Parotid gland (tissue), 1 donor: ENCODE measurements around the genes RBL2, RPGRIP1L, IRX5, LPCAT2 and CES5A.

DNA sequence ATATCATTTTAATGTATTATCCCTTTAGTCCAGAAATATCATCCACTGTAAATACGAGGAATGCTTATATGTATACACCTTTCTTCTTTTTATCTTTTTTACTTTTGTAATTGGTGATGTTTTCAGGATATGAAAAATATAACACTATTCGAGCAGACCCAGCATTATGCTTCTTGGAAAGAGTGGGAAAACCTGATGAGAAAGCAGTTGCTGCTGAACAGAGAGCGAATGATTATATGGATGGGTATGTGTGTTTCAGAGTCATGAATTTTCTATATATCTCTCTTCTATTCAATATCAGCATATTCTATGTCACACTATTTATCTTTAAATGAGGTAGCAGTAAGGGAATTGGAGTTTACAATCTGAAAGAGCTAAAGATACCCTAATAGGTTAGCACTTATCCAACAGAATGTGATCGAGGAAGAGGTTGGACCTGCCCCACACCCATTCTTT lies 148.1 kb upstream of the RBL2 start:
- PRO-cap, result no peak

- PRO-cap, result unidirectional peak, plus-strand start at chr16:53434460
Measured at GRCh38 chr16:53434305-53435067, at the start of gene RBL2. Gene RBL2 (plus strand): TSS chr16:53434471.

DNA sequence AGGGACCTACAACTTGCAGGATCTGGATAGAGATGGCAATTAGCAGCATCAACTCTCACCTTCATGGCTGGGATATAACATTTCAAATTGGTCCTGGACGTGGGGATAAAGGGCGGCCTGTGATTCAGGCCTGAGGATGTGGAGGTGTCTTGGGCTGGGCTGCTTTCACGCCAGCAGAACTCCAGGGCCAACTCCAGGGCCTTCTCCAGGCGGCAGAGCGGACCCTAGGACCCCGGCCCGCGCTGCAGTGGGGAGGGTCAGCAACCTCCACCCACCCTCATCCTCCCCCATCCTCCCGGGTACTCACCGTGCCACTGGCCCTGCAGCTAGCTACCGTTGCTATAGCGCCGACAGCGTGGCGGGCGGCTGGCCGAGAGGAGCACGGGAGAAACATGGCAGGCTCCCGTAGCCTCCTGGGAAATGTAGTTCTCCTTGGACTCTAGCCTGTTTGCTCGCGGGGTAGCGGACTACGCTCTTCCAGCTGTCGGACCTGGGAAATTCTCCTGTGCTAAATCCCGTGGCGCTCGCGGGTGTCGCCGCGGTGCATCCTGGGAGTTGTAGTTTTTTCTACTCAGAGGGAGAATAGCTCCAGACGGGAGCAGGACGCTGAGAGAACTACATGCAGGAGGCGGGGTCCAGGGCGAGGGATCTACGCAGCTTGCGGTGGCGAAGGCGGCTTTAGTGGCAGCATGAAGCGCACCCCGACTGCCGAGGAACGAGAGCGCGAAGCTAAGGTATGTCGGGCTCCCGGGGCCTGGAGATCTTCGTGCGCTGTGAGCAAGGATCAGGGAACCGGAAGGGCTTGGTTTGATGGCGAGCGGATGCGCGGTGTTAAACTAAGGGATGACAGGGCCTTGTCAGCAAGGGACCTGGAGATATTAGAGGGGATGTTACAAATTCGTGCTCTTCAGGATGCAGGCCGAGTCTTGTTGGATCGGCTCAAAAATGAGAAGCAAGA lies at the start of gene RPGRIP1L:
Gene RPGRIP1L (minus strand): TSS at position 364 of the 958 bp plus-strand sequence.
- PRO-cap, result unidirectional peak, plus-strand start at position 661 of the sequence

DNA sequence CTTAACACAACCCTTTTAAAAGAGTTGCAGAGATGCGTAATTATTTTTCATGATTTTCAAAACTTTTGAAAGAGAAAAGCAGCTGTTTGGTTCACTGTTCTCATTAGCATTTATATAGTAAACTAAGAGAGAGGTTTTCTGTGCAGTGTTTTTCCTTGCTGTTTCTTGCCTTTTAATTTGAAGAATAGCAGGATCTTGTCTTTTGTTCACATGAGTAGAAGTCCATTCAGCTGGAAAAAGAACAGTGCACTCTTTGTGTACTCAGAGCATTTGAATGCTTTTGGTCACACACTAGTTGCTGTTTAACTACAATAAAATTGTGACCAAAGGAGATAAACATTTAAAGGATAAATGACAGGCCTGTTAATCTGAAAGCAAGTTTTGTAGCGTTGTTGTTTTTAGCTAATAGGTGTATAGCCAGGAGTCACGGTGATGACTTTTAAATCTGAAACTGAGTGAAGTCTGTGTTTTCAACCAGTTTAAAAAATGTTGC lies 52.7 kb downstream of the FTO start:
- PRO-cap, result no peak

DNA sequence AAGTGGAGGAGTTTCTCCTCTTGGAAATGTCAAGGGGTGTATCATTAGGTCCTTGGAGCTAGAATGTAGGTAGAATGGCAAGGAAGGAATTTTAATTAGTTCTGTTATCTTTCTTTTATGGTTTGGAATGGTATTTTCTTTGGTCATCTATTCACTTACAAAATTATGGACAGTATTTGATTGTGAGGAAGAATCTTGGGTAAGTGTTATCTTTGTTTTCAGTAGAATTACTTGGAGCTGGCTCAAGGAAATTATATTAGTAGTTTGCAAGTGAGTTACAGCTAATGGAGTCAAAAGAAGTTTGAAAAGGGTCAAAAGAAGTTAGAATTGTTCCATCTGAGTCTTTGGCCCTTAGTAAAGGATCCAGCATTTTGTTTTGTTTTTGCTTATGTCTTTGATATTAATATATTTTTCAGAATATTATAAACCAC lies 88.9 kb downstream of the FTO start:
- PRO-cap, result no peak

- PRO-cap, result no peak
Measured at GRCh38 chr16:54208255-54208725, 78.3 kb downstream of the IRX3 start.

GRCh38 chr16:54210555-54210982 lies 76.0 kb downstream of the IRX3 start:
- PRO-cap, result no peak

DNA sequence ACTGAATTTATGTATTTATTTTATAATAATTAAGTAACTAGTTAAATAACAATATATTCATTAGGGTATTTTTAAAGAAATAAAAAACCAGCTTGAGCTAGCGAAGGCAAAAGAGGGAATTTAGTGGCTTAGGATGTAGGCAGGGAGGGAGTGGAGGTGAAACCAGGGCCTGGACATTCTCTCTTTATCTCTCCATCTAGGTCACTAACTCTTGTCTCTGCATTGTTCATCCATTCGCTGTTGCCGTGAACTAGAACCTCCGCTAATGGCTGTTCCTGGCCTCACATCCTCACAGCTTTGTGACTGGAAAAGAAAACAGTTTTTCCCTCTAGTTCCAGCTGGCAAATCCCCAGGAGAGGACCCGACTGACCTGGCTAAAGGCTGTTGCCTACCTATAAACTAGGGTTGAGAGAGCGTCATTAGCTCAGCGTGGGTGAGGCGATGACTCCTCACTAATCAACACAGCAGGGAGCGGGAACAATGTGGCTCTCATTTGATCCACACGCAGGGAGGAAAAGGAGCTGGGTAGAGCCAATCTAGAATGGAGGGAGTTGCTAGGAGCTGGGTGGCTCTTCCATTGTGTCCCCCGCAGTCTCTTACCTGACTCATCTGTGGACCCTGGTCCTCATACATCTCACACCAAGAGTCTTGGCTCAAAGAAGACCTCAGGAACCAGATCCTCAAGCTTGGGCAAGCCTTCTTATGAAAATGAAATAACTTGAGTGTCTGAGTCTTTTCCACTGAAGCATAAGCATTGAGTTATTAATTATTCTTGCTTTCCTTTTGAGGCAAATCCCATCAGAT lies 282.1 kb upstream of the IRX5 start:
- PRO-cap, result no peak

DNA sequence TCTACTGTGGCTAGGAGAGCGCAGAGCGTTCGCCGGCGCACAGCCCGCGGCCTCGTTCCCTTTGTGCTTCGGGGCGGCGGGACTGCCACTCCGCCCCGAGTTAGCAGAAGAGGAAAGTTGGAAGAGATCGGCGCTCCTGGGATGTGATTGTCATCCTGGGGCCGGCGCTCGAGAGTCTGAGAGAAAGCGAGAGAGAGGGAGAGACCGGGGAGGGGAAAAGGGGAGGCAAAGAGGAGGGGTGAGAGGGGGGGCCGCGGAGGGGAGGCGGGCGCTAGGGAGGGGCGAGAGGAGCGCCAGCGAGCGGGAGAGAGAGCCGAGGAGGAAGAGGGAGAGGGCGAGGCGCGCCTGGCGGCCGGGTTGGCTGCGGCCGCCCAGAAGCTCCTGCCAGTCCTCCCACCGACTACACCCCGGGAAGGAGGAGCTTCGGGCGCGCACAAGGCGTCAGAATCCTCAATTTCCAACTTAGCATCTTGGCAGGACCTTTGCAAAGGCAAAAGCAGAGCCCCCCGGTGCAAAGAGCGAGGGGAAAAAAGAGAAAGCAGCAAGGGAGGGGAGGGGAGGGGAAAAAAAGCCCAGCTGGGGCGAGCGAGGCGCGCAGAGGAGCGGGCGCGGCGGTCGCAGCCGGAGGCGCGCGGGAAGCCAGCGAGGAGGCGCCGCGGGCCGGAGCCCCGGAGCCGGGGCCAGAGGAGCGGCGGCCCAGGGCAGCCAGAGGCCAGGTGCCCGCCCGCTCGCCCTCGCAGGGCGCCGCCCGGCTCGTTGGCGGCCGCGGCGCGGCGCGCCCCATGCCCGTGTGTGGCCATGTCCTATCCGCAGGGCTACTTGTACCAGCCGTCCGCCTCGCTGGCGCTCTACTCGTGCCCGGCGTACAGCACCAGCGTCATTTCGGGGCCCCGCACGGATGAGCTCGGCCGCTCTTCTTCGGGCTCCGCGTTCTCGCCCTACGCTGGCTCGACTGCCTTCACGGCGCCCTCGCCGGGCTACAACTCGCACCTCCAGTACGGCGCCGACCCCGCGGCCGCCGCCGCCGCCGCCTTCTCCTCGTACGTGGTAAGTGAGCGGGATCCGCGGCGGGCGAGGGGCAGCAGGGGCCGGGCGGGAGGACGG lies at the start of gene IRX5:
Gene IRX5 (plus strand): TSS at position 465 of the 1,104 bp plus-strand sequence.
- PRO-cap, result bidirectional peak, plus-strand start at position 316 of the sequence, minus-strand start at position 170 of the sequence

GRCh38 chr16:54932237-54933022 lies 1.8 kb downstream of the IRX5 start:
- PRO-cap, result no peak

- PRO-cap, result no peak
Measured at GRCh38 chr16:54933023-54933611, 2.5 kb downstream of the IRX5 start.

GRCh38 chr16:55325099-55325963 lies 1.3 kb downstream of the IRX6 start:
- PRO-cap, result unidirectional peak, minus-strand start at chr16:55325298

GRCh38 chr16:55372999-55373624 lies 49.1 kb downstream of the IRX6 start:
- PRO-cap, result no peak

DNA sequence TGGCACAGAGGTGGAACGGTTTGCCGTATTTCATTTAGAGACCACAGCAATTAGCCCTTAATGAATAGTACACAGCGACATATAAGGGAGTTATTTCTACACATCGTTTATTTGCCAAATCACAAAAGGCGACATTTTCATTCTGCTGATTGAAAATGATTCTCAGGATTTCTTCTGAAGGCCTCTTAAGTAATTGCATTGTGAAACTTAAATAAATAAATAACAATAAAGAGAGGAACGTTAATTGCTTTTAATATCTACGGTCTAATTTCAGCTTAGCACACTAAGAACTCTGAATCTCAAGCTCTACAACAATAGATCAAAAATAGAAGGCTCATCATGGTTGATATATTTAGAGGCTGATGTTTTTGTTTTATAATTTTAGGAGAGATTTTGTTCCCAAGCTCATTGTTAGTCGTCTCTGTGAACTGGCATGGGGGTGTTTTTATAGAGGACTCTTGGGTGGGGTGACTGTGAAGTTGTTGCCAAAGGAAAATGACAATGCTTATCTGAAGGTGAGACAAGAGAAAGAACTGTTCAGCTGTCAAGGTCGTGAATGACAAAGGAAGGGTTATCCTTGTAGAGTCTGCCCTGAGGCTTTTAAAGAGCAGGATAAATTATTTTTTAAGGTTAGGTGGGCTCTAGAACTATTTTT lies 60.7 kb downstream of the IRX6 start:
- PRO-cap, result unidirectional peak, minus-strand start at position 420 of the sequence

GRCh38 chr16:55386905-55387330 lies 62.9 kb downstream of the IRX6 start:
- PRO-cap, result no peak

GRCh38 chr16:55505188-55506453 lies 3.3 kb upstream of the LPCAT2 start:
- PRO-cap, result no peak

DNA sequence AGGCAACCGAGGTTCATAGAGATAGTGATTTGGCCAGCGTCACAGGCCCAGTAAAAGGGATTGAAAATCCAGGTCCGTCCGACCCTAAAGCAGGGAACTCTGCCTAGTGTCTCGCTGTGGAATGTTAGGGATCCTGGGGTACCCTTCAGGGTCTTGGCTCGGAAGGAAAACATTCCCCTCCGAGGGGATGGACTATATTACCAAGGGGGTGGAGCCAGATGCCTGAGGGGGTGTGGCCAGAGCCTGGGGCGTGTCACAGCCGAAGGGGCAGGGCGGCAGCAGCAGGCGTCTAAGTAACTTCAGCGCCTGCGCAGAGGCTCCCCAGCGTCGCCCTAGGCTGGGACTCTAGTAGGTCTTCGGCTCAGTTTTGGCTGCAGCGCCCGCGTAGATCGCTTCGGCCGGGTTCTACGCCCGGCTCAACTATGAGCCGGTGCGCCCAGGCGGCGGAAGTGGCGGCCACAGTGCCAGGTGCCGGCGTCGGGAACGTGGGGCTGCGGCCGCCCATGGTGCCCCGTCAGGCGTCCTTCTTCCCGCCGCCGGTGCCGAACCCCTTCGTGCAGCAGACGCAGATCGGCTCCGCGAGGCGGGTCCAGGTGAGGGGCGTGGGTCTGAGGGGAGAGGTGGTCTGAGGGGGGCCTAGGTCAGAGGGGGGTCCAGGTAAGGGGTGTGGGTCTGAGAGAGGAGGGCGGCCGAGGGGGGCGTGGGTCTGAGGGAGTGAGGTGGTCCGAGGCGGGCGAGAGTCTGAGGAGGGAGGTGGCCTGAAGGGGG lies at the start of gene LPCAT2:
Gene LPCAT2 (plus strand): TSS at position 313 of the 768 bp plus-strand sequence.
- PRO-cap, result unidirectional peak, plus-strand start at position 324 of the sequence

GRCh38 chr16:55875202-55875601 lies at the start of gene CES5A:
Gene CES5A (minus strand): TSS chr16:55875373.
- PRO-cap, result no peak

DNA sequence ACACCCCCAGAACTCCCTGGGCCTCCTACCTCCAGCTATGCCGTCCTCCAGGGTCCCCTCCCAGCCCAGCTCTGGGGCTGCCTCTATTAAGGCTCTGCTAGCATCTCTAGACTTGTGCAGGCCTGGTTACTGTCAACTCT lies 20.0 kb downstream of the GNAO1 start:
- PRO-cap, result no peak

- PRO-cap, result no peak
Measured at GRCh38 chr16:56211532-56212060, 20.3 kb downstream of the GNAO1 start.